Parietal lobe (tissue), 2 donors: Measurements from ENCODE around the gene EXOC1L.

GRCh38 chr4:55360951-55361246 is 14.9 kb downstream of the SRD5A3 start:
- RAMPAGE, long total RNA, result no peak

DNA sequence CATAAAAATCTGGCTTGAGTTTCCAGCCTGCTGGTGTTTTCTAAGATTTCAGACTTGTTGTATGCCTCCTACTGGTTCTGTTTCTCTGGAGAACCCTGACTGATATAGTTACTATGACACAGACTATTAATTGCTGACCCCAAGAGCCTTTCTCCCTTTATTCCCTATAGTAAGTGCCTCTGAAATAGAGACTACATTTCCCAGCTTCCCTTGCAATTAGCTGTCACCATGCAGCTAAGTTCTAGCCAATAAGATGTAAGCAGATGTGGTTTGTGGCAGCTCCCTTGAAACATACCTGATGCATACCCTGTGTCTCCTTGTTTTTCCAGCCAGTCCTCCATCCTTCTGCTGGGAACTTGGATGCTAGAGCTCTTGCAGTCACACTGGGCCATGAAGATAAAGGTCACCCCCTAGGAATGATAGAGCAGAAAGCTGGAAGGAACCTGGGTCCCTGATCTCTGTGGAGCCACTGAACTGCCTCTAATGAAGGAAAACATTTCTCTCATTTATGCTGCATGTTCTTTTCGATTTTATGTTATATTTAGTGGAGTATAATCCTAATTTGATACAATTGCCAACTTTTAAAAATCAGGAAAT is 9.6 kb upstream of the TMEM165 start:
- RAMPAGE, long total RNA, result no peak

- RAMPAGE, long total RNA, result no peak
Measured at GRCh38 chr4:55431085-55432200, 35.7 kb downstream of the TMEM165 start.

DNA sequence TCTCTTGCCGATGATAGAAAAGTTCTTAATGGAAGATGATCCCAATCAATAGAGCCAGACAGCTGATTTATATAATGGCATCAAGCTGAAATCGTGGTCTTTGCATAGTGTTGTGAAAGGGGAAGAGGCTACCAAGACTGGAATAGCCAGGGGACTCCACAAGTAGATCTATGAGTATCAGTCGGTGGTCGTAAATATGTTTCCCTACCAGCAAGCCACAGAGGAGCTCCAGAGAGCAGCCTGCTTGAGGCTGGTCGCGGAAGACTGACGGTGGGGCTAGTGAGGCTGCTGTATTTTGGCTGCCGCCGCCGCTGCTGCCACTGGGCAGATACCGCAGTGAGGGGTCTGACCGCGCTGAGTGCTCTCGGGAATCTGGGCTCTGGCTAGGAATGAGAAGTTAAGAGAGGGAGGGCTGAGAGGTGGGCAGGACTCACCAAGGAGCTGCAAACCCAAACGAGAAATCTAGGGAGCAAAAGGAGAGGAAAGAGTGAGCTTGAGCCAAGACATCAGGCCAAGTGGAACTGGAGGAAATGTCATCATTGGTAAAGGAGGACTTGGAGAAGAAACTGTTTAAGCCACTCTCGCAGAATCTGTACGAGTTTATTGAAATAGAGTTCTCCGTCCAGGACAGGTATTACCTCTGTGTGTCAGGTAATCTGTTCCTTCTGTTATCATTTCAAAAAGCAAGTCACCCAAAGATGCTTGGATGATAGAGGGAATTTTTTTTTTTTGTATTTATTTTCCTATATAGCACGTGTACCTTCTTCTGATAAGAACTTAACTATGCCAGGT is at the start of gene EXOC1L:
Gene EXOC1L (plus strand): TSS at position 294 of the 792 bp plus-strand sequence.
- RAMPAGE, long total RNA, result no peak

GRCh38 chr4:56049440-56050068 is 656 bp downstream of the CRACD start:
- RAMPAGE, long total RNA, result no peak

GRCh38 chr4:56388088-56388542 is 824 bp upstream of the AASDH start:
- RAMPAGE, long total RNA, result no peak

DNA sequence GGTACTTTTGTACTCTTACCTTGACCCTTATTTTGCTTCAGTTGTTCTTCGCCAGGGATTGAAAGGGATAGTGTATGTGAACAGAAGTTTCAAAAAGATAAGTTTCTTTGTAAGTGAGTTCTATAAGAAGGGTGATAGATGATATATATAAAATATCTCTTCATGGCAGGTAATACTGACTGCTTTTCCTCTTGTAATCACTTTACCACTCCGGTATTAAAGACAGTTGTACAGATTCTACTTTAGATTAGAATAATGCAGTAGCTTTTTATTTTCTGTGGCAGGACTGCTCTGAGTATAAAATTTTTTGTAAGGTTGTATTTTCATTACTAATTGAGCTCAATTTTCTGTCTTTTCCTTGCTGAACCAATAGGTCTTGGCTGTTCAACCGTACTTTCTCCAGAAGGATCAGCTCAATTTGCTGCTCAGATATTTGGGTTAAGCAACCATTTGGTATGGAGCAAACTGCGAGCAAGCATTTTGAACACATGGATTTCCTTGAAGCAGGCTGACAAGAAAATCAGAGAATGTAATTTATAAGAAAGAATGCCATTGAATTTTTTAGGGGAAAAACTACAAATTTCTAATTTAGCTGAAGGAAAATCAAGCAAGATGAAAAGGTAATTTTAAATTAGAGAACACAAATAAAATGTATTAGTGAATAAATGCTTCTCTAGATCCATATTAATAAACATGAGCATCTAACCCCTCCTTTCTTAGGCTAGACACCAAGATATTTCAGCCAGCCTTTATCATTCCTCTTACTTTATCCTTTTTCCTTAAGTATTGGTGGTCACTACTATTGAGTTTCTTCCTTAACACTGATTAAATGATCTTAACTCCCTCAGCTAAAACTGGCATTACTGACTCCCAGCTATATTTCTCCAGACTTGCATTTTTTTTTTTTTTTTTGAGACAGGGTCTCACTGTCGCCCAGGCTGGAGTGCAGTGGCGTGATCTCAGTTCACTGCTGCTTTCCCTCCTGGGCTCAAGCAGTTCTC is 8.1 kb upstream of the SRP72 start:
- RAMPAGE, long total RNA, result no peak

GRCh38 chr4:56755901-56756428 is 65.5 kb downstream of the SPINK2 start:
- RAMPAGE, long total RNA, result no peak

DNA sequence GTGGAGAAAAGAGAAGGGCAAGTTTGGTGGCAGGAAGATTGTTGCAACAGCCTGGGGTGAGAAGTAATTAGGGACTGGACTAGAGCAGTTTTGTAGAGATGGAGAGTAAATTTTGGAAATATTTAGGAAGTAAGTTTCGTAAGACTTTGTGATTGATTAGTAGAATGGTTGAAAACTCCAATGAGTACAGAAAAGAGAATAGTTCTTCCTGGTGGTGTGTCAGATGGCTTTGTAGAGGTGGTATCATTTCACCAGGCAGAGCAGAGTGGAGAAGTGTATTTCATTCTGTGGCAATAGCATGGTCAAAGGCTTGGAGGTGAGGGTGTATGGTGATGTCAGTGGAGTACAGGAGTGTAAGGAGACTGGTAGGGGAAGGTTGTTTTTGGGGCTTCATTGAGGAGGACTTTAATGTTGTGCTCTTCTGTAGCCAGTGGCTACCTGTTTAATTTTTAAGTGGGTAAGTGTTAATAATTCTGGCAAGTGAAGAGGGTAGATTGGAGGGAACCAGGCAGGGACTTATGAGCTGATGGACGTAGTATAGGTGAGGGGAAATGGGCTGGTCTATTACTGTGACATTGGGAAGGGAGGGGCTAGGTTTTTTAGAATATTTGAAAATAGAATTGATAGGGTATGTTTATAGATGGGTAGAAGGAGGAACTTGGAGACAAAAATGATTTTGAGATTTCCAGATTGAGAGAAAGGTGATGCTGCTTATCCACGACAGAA is 30.5 kb downstream of the POLR2B start:
- RAMPAGE, long total RNA, result no peak

DNA sequence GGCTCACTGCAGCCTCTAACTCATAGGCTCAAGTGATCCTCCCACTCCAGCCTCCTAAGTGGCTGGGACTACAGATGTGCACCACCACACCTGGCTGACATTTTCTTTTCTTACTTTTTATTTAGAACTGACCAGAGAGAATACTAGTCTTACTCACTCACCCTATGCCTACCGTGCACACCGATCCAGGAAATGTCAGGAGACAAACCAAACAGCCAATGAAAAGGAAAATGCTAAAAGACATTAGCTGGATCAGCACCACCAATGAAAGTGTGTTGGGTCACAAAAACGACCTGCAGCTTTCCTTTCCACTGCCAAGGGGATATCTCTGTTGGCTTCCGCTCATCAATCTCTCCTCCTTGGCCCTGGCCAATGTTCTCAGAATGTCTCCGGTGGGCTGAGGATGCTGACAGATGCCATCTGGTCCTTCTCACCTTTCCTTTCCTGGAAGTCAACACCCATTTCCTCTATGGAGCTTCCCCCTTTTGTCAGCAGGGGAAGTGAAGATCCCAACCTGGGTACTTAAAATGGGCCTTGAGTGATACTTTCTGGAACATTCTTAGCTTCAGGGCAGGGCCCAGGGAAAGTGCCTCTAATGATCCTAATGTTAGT is 29.5 kb downstream of the IGFBP7 start:
- RAMPAGE, long total RNA, result no peak

DNA sequence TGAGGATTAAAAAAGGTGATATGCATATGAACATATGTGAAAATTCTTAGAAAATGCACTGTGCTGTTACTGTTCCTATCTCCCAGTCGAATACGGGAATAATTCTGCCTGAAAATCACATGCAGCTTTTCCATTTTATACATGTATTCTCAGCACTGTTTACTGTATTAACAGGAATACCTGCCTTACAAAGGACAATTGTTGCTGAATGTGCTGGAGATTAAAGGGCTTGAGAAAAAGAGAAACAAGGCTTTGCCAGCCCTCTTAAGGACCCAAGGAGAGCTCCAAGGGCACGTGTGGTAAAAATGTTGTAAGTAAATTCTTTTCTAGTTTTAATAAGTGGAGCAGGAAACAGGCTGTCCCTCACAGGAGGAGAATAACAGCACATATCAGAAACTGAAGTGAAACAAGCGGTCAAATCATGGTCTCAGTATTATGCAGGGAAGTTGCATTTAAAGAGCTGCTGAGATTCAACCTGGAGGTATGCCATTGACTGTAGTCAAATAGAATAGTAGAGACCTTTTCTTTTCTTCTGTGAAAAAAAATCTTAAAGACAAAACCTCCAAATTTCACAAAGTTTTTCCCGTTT is 18.5 kb downstream of the IGFBP7 start:
- RAMPAGE, long total RNA, result no peak

DNA sequence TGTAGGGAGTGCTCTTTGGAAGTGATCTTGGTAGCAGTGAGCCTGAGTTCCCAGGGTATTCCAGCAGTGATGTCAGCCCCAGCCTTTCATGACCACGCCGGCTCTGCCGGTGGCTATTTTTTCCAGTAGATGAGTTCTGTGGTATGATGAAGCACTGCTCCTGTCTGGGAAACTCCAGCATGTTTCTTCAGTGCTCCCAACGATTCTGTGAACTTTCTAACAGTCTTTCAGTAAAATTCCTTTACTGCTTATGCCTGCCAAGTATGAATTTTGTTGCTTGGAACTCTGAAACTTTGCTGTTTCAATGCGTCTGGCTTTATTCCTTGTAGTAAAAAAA is 391.7 kb upstream of the IGFBP7 start:
- RAMPAGE, long total RNA, result no peak

DNA sequence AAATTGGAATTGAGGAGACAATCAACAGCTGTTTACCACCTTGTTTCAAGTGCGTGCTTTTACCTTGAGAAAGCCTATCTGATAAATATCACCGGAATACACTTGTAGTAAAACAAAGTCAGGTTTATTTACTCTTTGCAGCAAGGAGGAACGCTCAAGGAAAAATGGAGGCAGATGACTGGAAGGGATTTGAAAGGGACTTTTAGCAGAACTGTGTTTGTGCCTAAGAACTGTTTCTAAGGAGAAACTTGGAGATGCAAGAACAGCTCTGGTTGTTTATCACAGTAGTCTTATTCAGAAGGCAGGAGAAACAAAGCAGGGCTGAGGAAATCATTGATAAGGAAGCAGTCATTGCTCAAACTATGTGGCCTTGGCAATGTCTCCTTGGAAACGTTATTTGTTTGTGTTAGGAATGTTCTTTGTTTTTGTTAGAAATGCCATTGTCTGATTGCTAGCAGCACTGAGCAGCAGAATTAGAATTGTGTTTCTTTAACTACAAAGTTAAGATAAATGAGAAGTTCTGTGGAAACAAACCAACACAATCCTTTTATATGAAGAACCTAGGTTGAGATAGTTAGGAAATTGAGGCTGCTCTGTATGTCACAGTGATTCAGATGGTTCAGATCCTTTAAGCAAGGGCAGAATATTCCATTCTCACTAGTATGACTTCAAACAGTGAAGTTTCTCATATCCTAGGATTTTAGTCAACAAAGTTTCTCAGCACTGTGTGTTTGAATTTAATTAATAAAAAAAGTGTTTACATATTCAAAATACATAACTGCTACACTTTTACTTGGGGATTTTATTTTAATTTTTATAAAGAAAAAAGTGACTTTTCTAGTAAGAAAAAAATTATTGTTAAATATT is 1191.3 kb upstream of the IGFBP7 start:
- RAMPAGE, long total RNA, result no peak

- RAMPAGE, long total RNA, result no peak
Measured at GRCh38 chr4:61199957-61200242, 226 bp upstream of the ADGRL3 start.

DNA sequence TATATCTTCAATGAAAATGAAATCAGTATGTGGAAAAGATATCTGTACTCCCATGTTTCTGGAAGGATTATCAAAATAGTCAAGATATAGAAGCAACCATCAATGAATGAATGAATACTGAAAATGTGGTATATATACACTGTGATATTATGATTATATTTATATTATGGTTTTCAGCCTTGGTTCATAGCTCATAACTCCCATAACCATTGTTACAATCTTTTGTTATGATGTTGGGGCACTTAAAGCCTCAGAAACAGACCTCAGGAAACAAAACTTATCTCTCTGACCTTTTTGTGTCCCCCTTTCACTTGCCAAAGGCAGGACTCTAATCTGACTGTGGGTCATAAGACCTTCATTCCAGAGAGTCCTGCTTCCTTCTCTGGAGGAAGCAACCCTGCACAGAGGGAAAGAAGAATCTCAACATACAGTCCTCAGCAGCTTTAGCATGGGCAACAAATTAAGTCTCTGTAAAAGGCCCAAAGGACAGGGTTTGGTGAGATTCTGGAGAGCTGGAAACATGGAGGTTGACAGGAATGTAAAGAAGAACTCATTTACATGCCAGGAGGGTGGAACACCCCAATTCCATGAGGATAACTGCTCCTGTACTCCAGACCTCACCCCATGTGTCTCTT is 933.4 kb downstream of the ADGRL3 start:
- RAMPAGE, long total RNA, result no peak

DNA sequence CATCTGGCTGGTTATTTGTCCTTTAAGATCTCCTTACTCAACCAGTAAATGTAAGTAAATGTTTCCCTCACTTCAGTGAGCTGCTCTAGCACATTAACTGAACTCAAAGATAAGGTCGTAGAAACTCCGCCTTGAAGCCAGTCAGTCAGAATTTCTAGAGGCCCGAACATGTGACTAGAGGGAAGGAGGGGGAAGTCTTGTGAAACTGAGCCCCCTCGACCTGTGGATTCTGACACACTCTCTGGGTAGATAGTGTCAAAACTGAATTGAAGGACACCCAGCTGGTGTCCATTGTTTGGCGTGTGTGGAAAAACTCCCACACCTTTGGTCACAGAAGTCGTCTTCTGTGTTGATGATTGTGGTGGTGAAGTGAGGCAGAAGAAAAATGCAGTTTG is 933.9 kb downstream of the ADGRL3 start:
- RAMPAGE, long total RNA, result no peak

DNA sequence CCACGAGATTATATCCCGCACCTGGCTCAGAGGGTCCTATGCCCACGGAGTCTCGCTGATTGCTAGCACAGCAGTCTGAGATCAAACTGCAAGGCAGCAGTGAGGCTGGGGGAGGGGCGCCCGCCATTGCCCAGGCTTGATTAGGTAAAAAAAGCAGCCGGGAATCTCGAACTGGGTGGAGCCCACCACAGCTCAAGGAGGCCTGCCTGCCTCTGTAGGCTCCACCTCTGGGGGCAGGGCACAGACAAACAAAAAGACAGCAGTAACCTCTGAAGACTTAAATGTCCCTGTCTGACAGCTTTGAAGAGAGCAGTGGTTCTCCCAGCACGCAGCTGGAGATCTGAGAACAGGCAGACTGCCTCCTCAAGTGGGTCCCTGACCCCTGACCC is 876.4 kb downstream of the TECRL start:
- RAMPAGE, long total RNA, result no peak

GRCh38 chr4:67697865-67698480 is 3.0 kb downstream of the UBA6 start:
- RAMPAGE, long total RNA, result no peak

GRCh38 chr4:67885531-67886253 is 1.9 kb upstream of the TMPRSS11D start:
- RAMPAGE, long total RNA, result no peak

DNA sequence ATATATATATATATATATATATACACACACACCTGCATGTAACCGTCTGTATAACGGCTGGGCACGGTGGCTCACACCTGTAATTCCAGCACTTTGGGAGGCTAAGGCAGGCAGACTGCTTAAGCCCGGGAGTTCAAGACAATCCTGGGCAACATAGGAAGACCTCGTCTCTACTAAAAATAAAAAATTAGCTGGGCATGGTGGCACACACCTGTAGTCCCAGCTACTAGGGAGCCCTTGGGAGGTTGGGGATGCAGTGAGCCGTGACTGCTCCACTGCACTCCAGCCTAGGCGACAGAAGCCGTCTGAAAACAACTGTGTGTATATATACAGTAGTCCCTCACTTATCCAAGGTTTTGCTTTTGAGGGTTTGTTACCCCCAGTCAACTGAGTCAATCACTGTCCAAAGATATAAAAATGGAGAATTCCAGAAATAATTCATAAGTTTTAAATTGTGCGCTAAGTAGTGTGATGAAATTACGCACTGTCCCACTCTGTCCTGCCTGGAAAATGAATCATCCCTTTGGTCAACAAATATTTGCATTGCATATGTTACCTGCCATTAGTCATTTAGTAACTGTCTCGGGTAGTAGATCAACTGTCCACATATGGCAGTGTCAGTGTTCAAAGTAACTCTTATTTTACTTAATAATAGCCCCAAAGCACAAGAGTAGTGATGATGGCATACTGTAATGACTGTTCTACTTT is 3.7 kb downstream of the YTHDC1 start:
- RAMPAGE, long total RNA, result no peak